Left lobe of liver (tissue), 1 donor: Measurements from ENCODE around the genes TMPRSS11F, UGT2A1 and JCHAIN.

DNA sequence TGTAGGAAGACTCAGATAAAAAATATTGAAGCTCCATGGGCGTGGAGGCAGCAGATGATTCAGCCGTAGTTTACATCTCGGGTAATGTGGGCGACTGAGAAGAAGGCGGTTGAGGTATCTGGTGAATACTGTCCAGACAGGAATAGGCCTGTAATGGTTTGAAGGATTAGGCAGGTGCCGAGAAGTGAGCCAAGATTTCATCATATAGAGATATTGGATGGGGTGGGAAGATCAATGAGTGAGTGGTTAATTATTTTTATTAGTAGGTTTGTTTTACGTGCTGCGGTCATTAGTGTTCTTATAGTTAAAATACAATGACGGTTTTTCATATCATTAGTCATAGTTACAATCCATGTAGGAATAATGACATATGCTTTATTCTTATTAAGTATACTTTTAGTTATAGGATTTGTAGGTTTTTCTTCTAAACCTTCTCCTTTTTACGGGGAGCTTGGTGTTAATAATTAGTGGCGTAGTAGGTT, 199.3 kb upstream of the TECRL start:
- PRO-cap = no peak

DNA sequence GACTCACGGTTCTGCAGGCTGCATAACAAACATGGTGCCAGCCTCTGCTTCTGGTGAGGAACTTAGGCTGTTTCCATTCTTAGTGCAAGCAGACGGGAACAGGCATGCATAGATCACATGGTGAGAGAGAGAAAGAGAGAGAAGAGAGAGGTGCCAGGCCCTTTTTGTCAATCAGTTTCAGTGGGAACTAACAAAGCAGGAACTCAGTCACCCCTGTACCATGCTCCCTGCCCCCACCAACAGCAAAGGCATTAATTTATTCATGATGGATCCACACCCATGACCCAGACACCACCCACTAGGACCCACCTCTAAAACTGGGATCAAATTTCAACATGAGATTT, 615.0 kb upstream of the TECRL start:
- PRO-cap = no peak

DNA sequence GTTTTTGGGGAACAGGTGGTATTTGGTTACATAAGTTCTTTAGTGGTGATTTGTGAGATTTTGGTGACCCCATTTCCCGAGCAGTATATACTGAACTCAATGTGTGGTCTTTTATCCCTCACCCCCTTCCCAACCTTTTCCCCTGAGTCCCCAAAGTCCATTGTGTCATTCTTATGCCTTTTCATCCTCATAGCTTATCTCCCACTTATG, 544.7 kb downstream of the CENPC start:
- PRO-cap = unidirectional peak, minus-strand start at position 151 of the sequence

DNA sequence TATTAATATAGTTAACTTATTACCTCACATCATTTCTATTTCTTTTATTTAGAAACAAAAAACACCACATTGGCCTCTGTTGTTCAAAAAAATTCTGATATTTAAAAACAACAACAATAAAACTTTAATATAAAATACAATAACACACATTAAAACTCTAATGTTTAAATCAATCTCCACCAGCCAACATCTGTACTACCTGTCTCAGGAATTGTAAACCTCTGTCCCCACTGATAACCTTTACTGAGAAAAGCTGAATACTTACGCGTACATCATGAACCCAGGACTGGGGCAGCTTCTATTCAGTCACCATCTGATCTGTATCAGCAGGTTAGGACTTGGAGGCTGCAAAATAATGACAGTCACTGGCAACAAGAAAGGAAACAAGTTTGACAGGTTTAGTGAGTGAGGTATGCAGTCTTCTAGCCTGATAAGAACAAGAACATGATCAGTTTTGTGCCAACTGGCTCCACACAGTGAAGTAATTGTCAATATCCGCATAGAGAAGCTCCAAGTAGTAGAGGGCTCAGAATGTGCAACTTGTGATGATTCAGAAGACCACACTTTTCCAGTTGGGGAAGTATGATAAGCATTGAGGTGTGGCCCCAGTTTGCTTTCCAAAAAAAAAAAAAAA, at the start of gene TMPRSS11F:
Gene TMPRSS11F (minus strand): TSS at position 325 of the 634 bp plus-strand sequence.
- PRO-cap = no peak

GRCh38 chr4:68328961-68329644, 20.8 kb downstream of the YTHDC1 start:
- PRO-cap = no peak

DNA sequence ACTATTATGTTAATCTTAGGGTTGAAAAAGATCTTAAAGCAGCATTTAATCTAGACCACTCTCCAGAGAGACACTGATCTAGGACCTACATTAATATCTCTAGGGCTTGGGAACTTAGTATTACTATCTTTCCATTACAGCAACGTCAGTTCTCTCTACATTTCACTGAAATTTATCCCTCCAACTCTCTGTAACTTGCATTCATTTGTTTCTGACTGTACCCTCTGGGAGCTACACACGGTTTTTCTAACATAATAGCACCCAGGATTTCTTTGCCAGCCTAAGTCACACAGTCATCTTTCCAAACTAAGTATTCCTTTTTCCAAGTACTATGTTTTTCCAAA, 1.1 kb downstream of the YTHDC1 start:
- PRO-cap = no peak

DNA sequence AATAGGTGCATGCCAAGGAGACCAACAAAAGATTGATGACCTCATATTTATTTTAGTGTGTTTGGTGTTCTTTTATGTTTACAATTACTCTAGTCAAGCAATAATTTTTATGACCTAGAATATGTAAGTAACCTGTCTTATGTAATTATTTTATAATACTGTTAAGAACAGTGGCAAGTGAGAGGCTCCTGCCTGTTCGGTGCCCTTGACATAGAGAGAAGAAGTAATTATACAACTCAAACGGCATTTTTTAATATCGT, 232 bp upstream of the UGT2B15 start:
- PRO-cap = no peak

DNA sequence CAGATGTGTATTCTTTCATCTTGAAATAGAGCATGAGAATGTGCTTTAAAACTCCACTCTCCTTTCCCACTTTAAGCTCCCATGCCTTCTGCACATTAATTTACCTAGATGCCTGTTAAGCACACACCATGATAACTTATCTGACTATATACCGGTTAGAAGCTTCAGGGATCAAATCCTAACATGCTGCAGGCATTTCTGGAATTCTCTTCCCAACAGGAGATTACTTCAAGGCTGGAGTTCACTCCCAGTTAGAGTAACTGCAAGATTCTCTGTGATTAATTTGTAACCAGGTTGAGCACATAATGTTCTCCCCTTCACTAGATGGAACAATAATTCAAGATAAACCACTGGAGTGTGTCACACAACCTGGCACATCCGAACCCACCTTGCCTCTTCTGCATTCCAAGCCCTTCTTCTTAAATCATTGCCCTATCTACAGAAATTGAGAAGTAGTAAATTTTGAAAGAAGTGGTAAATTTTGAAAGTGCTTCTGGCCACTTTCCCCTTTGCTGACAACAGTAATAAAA, 11.8 kb upstream of the UGT2A3 start:
- PRO-cap = unidirectional peak, plus-strand start at position 363 of the sequence

- PRO-cap = unidirectional peak, minus-strand start at chr4:69020395
Measured at GRCh38 chr4:69020180-69020596, 68.6 kb upstream of the UGT2A3 start.

GRCh38 chr4:69060900-69061286, 35.4 kb upstream of the UGT2B7 start:
- PRO-cap = unidirectional peak, minus-strand start at chr4:69061125

DNA sequence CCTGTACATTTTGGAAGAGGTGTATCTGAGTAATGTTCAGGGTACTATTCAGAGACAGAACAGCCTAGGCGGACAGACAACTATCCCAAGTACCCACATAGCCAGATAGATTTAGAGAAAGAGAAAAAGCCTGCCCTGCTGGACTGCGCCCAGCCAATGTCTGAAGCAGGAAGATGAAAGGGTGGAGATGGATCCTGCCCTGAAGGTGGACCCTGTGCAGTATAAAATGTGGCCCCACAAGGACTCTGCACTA, 8.6 kb downstream of the UGT2B7 start:
- PRO-cap = no peak

GRCh38 chr4:69653069-69653405, at the start of gene UGT2A1:
Gene UGT2A1 (minus strand): TSS chr4:69653247.
- PRO-cap = no peak

GRCh38 chr4:69823344-69824025, 36.5 kb downstream of the SULT1E1 start:
- PRO-cap = unidirectional peak, plus-strand start at chr4:69823735

DNA sequence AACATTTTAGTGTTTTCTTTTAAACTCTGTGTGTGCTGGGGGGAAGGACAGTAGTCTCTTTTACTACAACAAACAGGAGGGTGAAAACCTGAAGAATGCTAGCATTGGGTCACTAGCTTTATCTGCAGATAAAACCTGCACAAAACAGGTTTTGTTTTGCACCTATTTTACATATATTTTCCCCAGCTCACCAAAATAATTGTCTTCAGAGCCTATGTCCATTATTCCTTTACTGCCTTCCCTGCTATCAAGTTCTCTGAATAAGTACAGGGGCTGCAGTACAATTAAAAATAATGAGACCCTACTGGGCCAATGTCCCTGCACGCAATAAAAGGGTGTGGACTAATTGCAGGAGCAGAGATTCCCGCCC, 273 bp upstream of the AMBN start:
- PRO-cap = no peak

DNA sequence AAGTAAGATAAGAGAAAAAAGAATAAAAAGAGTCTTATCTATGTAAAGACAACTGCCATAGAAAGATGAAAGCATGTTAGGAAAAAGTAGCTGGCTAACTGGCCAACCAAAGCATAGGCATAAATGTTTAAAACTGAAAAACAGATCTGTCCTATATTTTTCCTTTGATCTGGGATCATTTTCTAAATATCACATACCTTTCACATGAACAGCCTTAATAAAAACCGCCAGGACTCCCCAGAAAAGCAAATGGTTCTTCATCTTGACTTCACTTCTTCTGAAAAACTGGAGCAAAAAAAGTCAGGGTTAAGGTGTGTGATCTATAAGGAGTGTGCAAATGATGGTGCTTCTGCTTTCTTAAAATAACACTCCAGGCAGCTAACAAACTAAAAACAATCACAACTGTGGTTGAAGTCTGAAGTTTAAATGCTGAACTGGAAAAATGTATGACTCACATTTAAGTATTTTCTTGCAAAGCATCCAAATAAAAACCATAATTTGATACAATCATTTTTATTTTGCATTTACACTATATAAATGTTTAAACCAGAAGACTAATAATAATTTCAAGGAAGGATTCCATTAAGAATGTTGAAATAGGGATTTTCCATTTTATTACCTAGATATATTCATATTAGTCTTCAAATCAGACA, at the start of gene JCHAIN:
Gene JCHAIN (minus strand): TSS at position 279 of the 653 bp plus-strand sequence.
- PRO-cap = no peak

DNA sequence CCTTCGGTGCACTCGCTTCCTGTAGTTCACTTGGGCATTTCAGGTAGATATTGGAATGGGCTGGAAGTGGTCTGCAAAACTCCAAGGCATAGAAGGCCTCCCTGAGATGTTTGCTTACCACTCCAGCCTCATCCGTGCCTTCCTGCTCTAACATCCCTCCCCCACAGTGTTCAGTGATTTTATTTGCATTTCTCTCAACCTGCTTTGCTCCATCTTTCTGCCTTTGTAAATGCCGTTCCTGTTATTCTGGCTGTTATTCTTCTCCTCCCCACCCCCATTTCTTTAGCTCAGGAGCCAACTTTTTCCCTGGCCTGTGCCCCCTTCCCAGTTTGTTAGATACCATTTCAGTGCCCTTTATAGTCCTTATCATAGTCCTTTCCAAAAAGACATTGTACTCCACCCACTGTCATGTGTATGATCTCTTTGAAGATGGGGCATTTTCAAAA, 25.6 kb downstream of the MOB1B start:
- PRO-cap = no peak

GRCh38 chr4:70996923-70997523, 3.6 kb downstream of the DCK start:
- PRO-cap = no peak

GRCh38 chr4:71187802-71188532, 908 bp downstream of the SLC4A4 start:
- PRO-cap = bidirectional peak, plus-strand start at chr4:71188153, minus-strand start at chr4:71188093

- PRO-cap = bidirectional peak, plus-strand start at chr4:71231420, minus-strand start at chr4:71231141; bidirectional peak, plus-strand start at chr4:71231746, minus-strand start at chr4:71231589
Measured at GRCh38 chr4:71230751-71232147, 44.2 kb downstream of the SLC4A4 start.

GRCh38 chr4:71235769-71236266, 48.8 kb downstream of the SLC4A4 start:
- PRO-cap = no peak